Skeletal muscle tissue (tissue), 7 donors: ENCODE measurements around a stretch of chr10.

- PRO-cap, 3 experiments = no peak in any of the 3 experiments
- RAMPAGE, long total RNA = no peak
- RRBS, 2 experiments = no CpG with 5 or more reads among the region's 4 CpGs
Measured at GRCh38 chr10:31342027-31342683, 23.1 kb downstream of the ZEB1 start.

GRCh38 chr10:31361632-31362259, 42.7 kb downstream of the ZEB1 start:
- PRO-cap, 3 experiments = no peak in any of the 3 experiments
- RAMPAGE, long total RNA = no peak
- RRBS, 2 experiments = no CpG with 5 or more reads among the region's 43 CpGs

GRCh38 chr10:31602423-31602987, 283.5 kb downstream of the ZEB1 start:
- PRO-cap, 3 experiments = peak in 3 of 3 experiments; most common plus-strand start chr10:31602690 (in 2); most common minus-strand start chr10:31602568 (in 1)
- RAMPAGE, long total RNA = no peak
- RRBS, 2 experiments = no CpG with 5 or more reads among the region's 17 CpGs

- PRO-cap, 3 experiments = peak in 1 of 3 experiments; most common minus-strand start chr10:31623648 (in 1)
- RAMPAGE, long total RNA = no peak
- RRBS, 2 experiments = no CpG with 5 or more reads among the region's 2 CpGs
Measured at GRCh38 chr10:31623458-31623768, 304.4 kb downstream of the ZEB1 start.

- PRO-cap, 3 experiments = no peak in any of the 3 experiments
- RAMPAGE, long total RNA = no peak
- RRBS, 2 experiments = 55 to 78% methylated on average over 5 of the region's 18 CpGs
Measured at GRCh38 chr10:31700061-31700684, 228.5 kb downstream of the ARHGAP12 start.

- PRO-cap, 3 experiments = no peak in any of the 3 experiments
- RAMPAGE, long total RNA = no peak
- RRBS, 2 experiments = no CpG with 5 or more reads among the region's 5 CpGs
Measured at GRCh38 chr10:31701669-31702153, 226.9 kb downstream of the ARHGAP12 start.

DNA sequence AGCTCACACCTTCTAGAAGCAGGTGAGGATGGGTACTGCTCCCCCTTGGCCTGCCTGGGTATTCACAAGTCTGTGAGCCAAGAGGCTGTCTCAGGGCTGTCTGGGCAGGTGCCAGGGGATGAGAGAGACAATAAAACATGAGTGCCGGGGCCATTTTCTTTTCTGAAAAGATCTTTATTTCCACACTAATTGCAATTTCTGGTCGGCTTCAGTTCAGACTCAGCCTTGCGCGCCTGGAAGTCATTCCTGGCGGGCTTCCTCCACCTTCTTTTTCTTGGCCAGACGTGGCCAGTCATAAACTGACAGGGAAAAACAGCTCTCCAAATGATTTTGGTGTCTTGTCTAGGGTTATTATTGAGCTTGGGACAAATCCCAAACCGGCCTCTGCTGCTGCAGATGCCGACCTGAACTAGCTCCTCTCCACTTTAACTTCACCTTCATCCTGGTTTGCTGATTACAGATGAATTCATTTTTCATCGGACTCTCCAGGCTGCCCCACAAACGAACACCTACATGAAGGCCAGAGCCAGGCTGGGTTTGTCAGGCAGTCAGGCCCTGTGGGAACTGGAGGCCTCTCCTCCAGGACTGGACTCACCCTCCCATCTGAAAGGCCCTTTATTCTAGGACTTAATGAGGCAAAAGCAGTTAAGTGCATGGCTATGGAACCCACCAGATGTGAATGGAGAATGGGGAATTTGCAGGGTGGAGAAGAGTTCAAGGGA, 171.0 kb downstream of the ARHGAP12 start:
- PRO-cap, 3 experiments = peak in 1 of 3 experiments; most common plus-strand start position 211 of the sequence (in 1)
- RAMPAGE, long total RNA = no peak
- RRBS, 2 experiments = no CpG with 5 or more reads among the region's 10 CpGs

GRCh38 chr10:31760244-31760752, 168.3 kb downstream of the ARHGAP12 start:
- PRO-cap, 3 experiments = peak in 3 of 3 experiments; most common plus-strand start chr10:31760338 (in 2)
- RAMPAGE, long total RNA = no peak
- RRBS, 2 experiments = under 1 to 6% methylated on average over 1 to 6 of the region's 24 CpGs

GRCh38 chr10:31886747-31887143, 41.9 kb downstream of the ARHGAP12 start:
- PRO-cap, 3 experiments = no peak in any of the 3 experiments
- RAMPAGE, long total RNA = no peak
- RRBS, 2 experiments = no CpG with 5 or more reads among the region's 2 CpGs

GRCh38 chr10:31947651-31948042, 19.0 kb upstream of the ARHGAP12 start:
- PRO-cap, 3 experiments = no peak in any of the 3 experiments
- RAMPAGE, long total RNA = no peak
- RRBS, 2 experiments = no CpG with 5 or more reads among the region's 7 CpGs

DNA sequence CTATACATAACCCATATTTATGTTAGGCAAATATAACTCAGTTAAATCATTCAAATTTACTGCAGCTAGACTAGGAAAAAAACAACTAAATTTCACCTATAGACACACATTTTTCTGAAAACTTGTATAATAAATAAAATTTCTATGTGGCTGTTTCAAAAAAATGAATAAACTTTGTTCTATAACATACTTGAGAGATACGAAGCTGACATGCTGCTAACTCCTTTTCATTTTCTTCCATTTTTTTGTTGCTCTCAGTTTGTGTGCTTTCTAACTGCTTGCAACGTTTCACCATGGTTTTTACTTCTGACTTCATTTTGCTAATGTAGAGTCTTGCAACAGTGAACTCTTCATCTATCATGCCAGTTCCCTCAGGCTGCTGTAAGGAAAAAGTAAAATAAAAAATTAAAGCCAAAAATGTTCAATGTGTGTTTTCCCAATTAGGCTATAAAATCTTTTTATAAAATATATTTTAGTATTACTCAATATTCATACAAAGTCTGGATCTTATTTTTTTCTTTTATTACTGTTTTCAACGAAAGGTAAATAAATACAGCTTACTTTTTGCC, 33.5 kb downstream of the KIF5B start:
- PRO-cap, 3 experiments = no peak in any of the 3 experiments
- RAMPAGE, long total RNA = no peak
- RRBS, 2 experiments = no CpG with 5 or more reads among the region's 3 CpGs

DNA sequence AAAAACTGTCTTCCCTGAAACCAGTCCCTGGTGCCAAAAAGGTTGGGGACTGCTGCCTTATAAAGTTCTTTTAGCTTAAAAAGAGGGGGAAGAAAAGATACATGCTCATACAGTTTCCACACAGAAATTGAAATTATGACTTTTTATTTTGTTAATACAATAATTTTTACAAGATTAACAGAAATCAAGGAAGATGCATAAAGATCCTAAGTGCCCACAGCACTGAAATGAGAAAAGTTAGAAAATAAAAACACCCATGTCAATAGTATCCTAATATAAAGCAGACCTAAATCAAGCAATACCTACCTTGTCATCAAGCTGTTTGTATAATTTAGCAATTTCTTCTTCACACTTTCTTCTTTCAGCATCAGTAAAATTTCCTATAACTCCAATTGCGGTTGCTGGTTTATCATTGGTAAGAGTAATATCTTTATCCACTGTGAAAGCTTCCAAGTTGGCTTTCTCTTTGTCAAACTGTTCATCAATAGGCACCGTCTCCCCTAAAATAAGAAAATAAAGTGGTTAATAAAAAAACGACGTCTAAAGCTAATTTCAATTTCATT, 22.6 kb downstream of the KIF5B start:
- PRO-cap, 3 experiments = no peak in any of the 3 experiments
- RAMPAGE, long total RNA = no peak
- RRBS, 2 experiments = no CpG with 5 or more reads among the region's 4 CpGs

- PRO-cap, 3 experiments = no peak in any of the 3 experiments
- RAMPAGE, long total RNA = no peak
- RRBS, 2 experiments = no CpG with 5 or more reads among the region's 6 CpGs
Measured at GRCh38 chr10:32053961-32054632, 2.1 kb downstream of the KIF5B start.

GRCh38 chr10:32308229-32308501, 38.8 kb downstream of the EPC1 start:
- PRO-cap, 3 experiments = no peak in any of the 3 experiments
- RAMPAGE, long total RNA = no peak
- RRBS, 2 experiments = no CpG with 5 or more reads among the region's 5 CpGs

DNA sequence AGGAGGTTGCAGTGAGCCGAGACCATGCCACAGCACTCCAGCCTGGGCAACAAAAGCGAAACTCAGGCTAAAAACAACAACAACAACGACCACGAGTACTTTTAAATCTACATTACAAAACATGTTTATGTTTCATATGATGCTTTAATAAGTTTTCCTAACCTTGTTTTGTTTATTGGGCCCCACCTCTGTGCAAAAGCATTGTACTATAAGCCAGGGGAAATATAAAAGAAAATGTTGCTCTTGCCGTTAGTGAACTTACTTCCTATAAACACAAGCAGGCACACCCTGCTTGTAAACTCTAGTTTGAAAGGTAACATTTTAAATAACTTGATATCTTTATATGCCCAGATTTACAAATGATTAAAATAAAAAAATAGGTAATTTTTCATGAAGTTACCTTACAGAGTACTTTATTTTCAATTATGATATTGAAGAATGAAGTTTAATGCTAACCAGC, 19.1 kb upstream of the EPC1 start:
- PRO-cap, 3 experiments = no peak in any of the 3 experiments
- RAMPAGE, long total RNA = no peak
- RRBS, 2 experiments = no CpG with 5 or more reads among the region's 5 CpGs

DNA sequence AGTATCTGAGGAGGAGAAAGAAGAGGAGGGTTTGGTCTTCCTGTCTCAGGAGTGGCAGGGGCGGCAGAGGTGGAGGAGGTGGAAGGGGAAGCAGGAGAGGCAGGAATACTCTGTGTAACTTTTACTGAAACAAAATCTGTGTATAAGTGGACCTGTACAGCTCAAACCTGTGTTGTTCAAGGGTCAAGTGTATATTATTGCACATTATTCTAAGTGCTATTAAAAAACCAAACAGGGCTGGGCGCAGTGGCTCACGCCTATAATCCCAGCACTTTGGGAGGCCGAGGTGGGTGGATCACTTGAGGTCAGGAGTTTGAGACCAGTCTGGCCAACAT, 34.3 kb upstream of the EPC1 start:
- PRO-cap, 3 experiments = no peak in any of the 3 experiments
- RAMPAGE, long total RNA = no peak
- RRBS, 2 experiments = no CpG with 5 or more reads among the region's 4 CpGs

DNA sequence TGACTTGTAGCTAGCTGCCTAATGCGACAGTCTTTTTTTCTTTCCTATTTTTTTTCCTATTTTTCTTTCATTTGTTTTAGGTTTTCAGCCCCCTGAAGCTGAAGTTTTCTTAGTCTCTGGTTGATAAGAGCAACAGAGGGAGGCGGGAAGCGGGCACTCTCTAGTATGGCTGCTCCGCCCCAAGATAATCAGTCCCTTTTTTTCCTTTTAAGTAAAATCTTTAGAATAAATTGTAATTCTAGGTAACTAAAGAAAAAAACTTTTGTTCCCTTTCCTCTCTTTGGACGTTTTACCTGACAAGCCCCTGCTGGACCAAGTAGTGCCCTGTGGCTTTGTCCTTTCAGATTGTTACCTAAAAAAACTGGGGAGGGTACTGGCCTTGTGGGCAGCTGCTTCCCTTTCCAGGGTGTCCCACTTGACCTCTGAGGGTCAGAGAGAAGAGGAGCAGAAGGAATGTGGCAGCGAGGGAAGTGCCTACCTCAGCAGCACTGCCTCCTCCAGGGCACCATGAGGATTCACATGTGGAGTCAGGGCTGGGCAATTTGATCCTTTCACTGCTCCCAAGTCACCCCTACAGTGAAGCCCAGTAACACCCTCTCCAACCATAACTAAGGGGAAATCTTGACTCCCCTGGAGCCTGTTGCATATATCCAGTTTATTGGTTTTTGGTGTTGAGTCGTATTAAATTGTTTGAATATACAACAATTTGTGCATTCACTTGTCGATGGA, 64.7 kb downstream of the ITGB1 start:
- PRO-cap, 3 experiments = no peak in any of the 3 experiments
- RAMPAGE, long total RNA = no peak
- RRBS, 2 experiments = no CpG with 5 or more reads among the region's 8 CpGs

- PRO-cap, 3 experiments = no peak in any of the 3 experiments
- RAMPAGE, long total RNA = no peak
- RRBS, 2 experiments = no CpG with 5 or more reads among the region's 5 CpGs
Measured at GRCh38 chr10:32937800-32938460, 20.1 kb downstream of the ITGB1 start.

DNA sequence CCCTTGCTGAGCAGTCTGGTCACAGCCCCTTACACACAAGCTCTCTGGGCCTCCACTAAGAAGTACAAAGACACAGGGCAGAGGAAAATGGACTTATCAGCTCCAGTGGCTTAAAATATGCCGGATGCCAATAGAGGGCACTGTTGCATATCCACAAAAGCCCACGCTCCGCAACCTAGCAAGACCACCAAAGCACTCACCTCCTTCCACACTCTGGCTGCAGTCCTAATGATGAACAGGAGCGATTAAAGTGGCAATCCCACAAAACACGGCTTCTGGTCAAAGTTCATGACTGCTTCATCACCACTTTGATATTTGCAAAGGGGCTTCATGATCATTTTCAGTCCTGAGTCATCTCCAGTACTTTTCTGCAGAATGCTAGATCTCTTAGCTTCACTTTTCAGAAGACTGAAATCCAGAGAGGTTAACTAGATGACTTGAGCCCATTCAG, 158.3 kb upstream of the ITGB1 start:
- PRO-cap, 3 experiments = no peak in any of the 3 experiments
- RAMPAGE, long total RNA = no peak
- RRBS, 2 experiments = no CpG with 5 or more reads among the region's 5 CpGs

GRCh38 chr10:33263373-33264026, 71.0 kb downstream of the NRP1 start:
- PRO-cap, 3 experiments = no peak in any of the 3 experiments
- RAMPAGE, long total RNA = no peak
- RRBS, 2 experiments = 29% methylated on average over 1 of the region's 5 CpGs; no CpG with 5 or more reads in 1 of the 2 experiments